Vein endothelial cell (primary cell): ENCODE results near the genes AKR1C8 and IL2RA.

DNA sequence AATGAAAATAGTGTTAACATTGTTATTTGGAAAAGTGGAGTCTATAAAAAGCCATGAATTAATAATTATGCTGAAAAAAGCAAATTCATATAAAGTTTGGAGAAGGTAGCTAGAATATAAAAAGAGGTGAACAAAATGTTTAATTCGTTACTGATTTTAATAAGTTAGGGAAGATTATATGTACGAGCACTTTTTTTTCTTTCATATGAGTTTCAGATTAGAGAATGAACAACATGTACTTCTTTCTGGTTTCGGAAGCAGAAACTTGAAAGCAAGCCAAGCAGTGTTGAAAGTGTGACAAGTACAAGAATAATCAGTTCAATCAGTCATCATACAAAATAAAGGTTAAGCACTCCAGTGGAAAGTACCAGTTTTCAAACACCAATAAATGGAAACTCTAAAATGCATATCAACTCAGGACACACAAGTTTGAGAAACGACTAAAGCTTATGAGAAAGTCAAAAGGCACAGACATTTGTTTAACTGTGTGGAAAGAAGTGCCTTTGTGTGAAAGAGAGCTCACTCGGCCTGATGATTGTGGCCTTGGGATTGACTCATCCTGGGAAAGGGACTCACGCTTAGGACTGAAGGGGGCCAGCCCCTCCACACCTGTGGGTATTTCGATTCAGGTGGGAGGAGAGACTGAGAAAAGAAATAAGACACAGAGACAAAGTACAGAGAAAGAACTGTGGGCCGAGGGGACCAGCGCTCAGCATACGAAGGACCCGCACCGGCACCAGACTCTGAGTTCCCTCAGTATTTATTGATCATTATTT, 60.7 kb upstream of the AKR1C1 start:
- CAGE, long polyA plus RNA, result no peak

GRCh38 chr10:4947113-4947630, 16.0 kb upstream of the AKR1C1 start:
- CAGE, long polyA plus RNA, result no peak

GRCh38 chr10:5043676-5044307, 40.1 kb upstream of the AKR1C2 start:
- CAGE, long polyA plus RNA, result no peak

DNA sequence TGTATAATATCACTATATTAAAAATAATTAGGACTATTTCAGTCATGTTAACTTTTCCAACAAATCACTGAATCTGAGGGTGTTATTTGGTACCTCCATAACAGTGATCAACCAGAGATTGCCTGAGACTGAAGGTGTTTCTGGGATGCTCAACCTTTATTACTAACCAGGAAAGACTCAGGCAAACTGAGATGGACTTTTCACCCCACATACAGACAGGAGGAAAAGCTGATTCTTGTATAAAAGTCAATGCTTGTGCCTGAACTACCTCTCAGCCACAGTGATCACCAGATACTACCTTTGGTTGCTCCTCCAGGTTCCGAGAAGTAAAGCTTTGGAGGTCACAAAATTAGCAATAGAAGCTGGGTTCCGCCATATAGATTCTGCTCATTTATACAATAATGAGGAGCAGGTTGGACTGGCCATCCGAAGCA, 1.9 kb downstream of the AKR1C3 start:
- CAGE, long polyA plus RNA, result no peak

GRCh38 chr10:5099270-5099767, 5.1 kb downstream of the AKR1C3 start:
- CAGE, long polyA plus RNA, result no peak

DNA sequence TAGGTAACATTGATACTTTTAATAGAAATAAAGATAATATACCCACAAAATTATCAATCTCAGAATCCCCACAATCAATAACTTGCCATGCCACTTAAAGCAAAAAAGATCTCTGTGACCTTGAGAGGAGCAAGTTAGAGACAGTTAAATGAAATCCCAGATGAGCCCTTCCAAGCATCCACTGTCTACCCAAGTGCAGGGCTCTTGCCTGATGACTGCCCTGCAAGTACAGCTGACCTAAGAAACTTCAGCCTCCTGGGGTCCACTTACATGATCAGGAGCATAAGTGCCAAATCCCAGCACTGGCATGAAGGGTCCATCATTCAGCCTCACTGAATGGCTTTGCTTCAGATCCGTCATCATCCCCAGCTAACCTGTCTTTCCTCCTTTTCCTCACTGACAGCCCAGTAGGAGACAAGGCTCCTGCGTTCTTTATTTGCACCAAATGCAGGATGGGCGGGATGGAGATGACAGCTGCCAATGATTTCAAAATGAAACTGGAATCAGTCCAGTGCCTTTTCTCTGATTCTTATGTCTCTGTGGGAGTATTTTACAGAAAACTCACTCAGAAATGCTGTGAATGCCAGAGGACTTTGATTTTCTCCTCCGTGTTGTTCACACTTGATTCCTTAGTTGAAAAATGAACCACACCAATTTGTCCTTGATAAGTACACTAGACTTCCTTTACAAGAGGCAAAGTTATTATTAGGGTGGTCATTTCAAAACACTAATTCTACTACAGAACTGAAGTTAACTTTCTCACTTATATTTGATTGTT, at the start of gene AKR1C8:
AKR1C8 (minus strand) TSS at position 409 of the 778 bp plus-strand sequence.
- CAGE, long polyA plus RNA, result no peak

- CAGE, long polyA plus RNA, result no peak
These were observed 1.1 kb downstream of the AKR1C4 start for GRCh38 chr10:5197737-5198088.

GRCh38 chr10:5252281-5252780, 55.7 kb downstream of the AKR1C4 start:
- CAGE, long polyA plus RNA, result no peak

GRCh38 chr10:5293526-5294361, 71.0 kb upstream of the UCN3 start:
- CAGE, long polyA plus RNA, result no peak

DNA sequence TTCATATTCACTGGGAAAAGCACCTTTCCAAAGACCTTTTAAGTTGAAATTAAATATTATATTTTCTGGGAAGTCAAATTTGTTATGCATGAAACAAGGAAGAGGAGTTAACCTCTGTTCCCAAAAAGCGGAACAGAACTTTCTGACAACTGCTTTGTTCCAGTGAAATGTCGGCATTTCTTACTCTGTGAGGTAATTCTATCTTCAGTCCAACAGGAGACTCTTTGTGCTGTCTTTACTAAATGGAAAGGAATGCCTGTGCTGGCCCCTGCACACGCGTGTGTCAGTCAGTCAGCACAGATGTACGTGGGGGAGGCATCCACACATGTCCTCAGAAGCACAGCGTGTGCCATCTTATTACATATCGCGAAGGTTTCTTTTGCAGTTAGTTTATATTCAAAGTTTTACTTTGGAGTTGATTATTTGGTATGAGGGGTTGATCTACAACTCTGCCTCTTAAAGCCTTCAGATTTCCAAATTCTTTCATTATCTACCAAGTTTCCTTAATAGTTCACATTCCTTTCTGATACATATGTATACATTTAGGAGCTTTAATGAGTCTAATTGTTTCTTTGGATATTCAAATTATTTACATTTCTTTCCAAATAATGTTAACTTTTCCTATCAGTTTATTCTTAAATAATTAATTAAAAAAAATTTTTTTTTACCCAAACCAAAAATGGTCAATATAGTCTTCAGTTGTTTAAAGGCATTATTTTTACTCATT, 37.6 kb downstream of the NET1 start:
- CAGE, long polyA plus RNA, result no peak

- CAGE, long polyA plus RNA, result no peak
These were observed 18.8 kb downstream of the CALML5 start for GRCh38 chr10:5480370-5481105.

DNA sequence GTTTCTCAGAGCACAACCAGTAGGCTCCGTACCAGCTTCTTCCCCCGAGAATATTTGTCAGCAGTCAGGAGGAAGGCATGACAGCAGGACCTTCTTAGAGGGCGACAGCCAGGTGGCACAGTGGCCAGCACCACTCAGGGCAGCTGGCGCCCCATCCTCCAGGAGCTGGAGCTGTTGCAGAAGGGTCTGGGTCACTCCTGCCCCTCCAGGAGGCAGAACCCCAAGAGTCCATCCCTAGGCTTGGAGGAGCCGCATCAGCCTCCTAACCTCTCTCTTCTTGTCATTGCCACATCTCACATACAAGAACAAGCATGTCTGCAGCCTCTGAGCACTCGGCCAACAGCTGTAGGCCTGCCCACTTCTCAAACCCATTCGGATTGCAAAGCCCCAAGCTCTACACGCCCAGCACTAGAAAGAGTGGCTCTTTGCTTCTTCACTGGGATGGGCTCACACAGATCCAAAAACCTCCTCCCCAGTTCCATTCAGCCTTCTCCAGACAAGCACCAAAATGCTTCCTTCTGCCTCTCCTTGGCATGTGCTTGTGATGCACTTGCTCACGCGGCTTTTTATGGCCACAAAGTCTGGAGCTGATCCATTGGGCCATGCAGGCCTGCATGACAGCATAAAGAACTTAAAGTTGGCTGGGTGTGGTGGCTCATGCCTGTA, 47.8 kb downstream of the CALML3 start:
- CAGE, long polyA plus RNA, result no peak

DNA sequence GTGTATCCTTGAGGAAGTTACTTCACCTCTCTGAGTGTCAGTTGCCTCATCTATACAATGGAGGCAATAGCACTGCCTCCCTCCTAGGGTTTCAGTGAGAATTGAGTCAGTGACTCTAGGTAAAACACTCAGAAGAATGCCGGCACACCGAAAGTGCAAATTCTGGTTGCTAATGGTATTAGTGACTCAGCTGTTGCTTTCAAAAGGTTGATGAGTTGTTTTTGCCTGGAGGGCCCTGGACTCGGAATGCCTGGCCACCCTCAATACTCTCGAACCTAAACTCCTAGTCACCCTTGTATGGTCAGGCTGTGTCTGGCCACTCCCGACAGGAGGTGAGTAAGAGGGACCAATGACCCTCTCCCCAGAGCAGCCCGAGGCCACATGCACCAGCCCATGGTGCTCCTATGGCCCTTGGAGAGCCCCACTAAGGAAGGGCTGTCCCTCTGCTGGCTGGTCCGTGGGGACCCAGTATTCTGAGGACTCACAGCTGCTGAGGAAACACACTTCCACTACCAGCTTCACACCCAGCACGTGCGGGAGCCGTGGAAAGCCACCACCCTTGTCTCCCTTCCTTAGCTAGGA, 60.3 kb downstream of the CALML3 start:
- CAGE, long polyA plus RNA, result no peak

- CAGE, long polyA plus RNA, result no peak
These were observed 40.0 kb downstream of the ASB13 start for GRCh38 chr10:5626318-5626972.

GRCh38 chr10:5631696-5632779, 34.4 kb downstream of the ASB13 start:
- CAGE, long polyA plus RNA, result no peak

DNA sequence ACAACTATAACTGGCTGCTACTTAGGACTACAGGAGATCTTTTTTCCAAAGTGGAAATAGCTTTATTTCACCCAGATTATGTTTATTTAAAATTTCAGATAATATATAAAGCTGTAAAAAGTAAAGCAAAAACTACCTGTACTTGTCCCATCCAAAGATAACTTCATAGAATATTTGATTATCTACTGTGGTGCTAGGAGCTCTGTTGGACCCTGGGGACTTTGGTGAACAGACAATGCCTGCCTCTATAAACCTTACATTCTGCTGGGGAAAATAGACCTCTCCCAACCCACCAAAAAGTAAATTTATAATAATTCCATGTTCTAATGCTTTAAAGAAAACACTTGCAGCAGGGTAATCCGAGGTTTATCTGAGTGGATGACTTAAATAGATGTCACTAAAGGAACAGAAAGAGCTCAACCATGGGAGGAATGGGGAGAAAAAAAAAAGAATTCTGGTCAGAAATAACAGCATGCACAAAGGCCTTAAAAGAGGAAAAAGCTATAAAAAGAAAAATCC, 9.1 kb downstream of the TASOR2 start:
- CAGE, long polyA plus RNA, result no peak

DNA sequence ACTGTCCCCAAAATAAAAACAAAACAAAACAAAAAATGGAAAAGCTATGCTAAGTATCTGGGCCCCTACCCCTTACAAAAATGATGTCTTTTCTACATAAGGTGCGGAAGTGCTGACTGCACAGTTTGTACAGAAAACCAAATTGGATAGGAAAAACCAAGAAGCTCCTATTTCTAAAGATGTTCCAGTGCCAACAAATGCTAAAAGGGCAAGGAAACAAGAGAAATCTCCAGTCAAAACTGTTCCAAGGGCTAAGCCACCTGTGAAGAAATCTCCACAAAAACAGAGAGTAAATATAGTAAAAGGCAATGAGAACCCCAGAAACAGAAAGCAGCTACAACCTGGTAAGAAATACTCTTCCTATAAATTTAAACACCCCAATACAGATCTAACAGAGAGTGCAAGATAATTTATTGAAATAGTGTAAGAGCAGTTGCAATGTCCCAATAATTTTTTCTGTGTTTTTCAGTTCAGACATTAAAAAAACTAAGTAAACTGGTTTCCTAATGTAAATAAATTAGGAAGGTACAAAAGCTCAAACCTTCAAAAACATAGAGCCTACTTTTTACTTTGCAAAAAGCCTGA, 50.7 kb downstream of the TASOR2 start:
- CAGE, long polyA plus RNA, result no peak

DNA sequence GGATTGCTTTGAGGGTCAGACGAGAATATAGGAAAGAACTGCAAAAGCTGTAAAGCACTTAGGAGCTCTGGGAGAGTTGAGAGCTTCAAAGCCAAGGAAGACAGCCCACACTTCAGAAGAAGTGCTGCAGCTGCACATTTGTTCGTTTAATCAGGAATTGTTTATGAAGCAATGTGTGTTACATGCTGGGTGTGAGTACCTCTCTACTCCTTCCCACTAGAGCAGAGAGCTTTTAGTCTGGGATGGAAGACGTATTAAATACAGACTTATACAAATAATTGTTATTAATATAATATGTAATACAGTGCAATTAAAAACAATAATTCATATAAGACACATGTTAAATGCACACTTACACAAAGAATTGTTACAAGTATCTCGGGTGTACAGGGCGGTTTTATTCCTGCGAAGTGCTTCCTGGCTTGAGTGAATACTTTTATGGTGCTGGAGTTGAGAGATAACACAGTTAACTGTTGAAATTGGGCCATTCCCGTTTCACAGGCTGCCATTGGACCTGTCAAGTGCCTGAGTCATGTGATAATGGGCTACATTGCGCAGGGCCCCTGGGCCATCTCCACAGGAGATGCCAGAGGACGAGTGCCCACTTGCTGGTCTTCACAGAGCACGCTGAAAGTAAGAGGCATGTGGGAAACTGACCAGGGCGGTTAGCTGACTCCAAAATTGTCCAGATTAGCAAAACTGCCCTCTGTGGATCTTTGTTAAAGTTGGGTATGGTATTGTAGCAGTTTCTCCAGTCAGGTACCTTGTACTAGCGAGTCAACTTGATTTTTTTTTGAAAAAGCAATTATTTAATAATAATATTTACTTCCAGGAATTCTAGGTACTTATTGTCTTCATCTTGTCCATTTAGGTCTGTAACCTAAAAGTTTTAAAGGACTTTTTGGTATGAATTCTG, 4.8 kb downstream of the FBH1 start:
- CAGE, long polyA plus RNA, result no peak

DNA sequence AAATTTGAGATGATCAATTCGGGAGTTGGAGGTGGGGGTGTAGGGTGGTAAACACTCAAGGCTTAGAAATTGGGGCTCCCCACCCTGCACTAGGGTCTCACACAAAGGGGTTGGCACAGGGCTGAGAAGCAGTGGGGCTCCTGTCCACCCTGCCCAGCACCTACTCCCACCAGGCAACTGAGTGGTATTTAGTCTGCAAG, 27.3 kb downstream of the IL2RA start:
- CAGE, long polyA plus RNA, result no peak

GRCh38 chr10:6062151-6062775, at the start of gene IL2RA:
Gene IL2RA, minus strand, starts transcription at chr10:6062367.
- CAGE, long polyA plus RNA, result no peak